Peripheral blood mononuclear cell (primary cell): ENCODE data around the genes SCFD2 and KDR.

- PRO-cap, 8 experiments, result no peak in any of the 8 experiments
Measured at GRCh38 chr4:52718007-52718768, 33.0 kb downstream of the ERVMER34-1 start.

- PRO-cap, 8 experiments, result no peak in any of the 8 experiments
Measured at GRCh38 chr4:52862387-52863053, 403 bp downstream of the RASL11B start.

DNA sequence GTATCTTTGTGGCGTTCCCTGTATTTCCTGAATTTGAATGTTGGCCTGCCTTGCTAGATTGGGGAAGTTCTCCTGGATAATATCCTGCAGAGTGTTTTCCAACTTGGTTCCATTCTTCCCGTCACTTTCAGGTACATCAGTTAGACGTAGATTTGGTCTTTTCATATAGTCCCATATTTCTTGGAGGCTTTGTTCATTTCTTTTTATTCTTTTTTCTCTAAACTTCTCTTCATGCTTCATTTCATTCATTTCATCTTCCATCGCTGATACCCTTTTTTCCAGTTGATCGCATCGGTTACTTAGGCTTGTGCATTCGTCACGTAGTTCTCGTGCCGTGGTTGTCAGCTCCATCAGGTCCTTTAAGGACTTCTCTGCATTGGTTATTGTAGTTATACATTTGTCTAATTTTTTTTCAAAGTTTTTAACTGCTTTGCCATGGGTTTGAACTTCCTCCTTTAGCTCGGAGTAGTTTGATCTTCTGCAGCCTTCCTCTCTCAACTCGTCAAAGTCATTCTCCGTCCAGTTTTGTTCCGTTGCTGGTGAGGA is 37.6 kb downstream of the RASL11B start:
- PRO-cap, 8 experiments, result no peak in any of the 8 experiments

DNA sequence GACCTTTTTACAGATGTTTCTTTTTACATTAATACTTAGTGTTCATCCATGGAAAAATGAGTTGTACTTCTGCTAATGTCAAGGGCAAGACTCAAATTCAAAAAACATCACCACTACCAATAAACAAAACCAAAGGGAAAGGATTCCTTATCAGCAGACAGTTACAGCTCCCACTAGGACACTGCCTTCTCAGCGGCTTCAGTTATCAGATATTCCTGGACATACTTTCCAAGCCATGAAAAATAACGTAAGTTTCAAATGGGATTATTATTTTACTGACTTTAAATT is 83.3 kb downstream of the RASL11B start:
- PRO-cap, 8 experiments, result no peak in any of the 8 experiments

DNA sequence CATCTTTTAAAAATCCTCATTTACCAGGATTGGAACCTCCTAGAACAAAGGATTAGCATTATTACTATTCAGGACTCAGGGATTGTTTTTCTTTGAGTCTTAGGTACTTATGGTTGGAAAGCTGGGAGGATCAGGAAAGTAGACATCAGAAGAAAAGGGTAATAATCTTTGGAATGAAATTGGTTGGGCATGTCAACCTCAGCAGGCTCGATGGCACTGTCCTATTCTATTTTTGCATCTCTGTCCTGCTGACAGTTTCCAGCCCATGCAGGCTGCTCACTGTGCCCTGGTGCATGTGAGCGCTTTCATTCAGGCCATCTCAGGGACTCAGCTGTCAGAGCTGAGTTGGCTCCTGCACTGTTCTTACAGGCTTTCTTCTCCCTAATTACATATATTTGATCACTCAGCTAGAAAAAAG is 84.6 kb downstream of the RASL11B start:
- PRO-cap, 8 experiments, result no peak in any of the 8 experiments

DNA sequence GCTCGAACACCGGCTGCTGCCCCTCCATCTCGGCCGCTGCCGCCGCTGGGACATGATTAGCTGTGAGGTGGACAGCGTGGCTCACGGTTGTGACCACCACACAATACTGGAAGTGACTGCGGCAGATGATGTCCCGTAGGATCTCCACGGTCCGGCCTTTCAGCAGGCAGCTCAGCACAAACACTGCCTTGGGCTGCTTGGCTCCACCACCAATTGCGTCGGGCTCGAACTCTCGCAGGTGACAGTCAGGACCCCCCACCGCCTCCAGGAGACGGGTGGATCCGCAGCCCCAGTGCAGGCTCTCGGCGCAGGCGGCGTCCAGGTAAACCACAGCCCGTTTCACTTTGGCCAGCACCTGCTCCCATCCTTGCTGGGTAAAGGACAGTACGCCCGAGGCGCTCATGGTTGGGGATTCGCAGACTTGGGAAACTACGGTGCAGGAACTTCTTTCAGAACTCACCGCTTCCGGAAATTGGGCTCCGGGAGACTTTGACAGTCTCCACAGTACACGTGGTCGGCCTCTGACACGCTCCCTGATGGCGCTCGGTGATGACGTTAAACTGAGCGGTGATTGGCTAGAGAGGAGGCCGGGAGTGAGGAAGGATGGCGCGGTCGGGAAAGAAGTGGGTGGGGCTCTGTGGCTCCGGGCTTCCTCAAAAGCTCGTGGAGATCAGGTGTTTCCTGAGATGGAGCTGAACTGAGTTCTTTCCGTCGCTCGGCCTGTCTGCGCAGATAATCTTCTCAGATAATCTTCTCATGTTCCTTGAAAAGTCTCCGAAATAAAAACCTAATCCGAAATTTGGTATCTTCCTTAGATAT is at the start of gene SCFD2:
SCFD2 (minus strand) TSS at position 523 of the 819 bp plus-strand sequence.
- PRO-cap, 8 experiments, result peak in 8 of 8 experiments; most common plus-strand start position 684 of the sequence (in 2); most common minus-strand start position 458 of the sequence (in 3)

- PRO-cap, 8 experiments, result no peak in any of the 8 experiments
Measured at GRCh38 chr4:53459125-53459899, 81.9 kb downstream of the FIP1L1 start.

DNA sequence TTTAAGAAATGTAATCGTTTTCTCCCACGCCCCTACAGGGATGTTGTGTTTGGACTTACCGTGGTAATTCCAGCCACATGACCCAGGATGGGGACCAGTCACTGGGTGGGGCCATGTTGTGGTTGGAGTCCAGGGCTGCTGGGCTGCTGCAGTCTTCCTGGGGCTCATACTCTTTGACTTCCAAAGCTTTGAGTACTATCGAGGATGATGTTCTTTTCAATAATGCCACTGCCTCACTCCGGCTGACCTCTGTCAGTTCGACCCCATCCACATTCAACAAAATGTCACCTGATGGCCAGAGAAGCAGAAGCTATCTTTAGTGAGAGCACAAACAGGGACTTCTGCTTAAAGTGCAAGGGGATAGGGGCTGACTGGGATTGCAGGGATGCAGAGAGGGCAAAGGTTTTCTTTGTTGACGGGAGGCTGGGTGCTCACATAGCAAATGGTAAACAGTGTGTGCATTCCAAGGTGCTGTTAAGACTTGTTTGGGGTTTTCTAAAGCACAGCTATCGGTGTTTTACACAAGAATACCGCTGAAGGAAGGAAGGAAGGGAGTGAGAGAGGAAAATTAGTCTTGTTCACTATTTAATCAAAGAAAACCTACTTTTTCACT is 99.4 kb downstream of the FIP1L1 start:
- PRO-cap, 8 experiments, result no peak in any of the 8 experiments

- PRO-cap, 8 experiments, result no peak in any of the 8 experiments
Measured at GRCh38 chr4:53564330-53564764, 26.9 kb downstream of the LNX1 start.

GRCh38 chr4:53702339-53703311 is 111.3 kb upstream of the LNX1 start:
- PRO-cap, 8 experiments, result no peak in any of the 8 experiments

DNA sequence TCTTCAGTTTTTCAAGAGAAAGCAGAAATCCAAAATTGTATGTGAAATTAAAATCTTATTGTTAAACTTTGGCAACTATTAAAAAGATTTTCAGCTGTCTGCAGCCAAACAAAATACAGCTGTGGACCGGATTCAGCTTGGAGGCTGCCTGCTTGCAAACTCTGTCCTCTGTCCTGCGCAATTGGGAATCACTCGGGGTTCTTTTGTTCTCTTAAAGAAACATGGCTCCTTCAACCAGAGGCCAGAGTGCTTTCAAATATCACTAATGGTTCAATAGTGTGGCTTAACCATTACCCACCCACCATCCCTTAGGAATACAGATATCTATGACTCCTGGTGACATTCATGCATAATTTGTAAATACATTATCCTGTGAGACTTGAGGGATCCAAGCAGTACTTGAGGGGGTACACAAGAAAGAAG is 201.2 kb downstream of the CHIC2 start:
- PRO-cap, 8 experiments, result no peak in any of the 8 experiments

DNA sequence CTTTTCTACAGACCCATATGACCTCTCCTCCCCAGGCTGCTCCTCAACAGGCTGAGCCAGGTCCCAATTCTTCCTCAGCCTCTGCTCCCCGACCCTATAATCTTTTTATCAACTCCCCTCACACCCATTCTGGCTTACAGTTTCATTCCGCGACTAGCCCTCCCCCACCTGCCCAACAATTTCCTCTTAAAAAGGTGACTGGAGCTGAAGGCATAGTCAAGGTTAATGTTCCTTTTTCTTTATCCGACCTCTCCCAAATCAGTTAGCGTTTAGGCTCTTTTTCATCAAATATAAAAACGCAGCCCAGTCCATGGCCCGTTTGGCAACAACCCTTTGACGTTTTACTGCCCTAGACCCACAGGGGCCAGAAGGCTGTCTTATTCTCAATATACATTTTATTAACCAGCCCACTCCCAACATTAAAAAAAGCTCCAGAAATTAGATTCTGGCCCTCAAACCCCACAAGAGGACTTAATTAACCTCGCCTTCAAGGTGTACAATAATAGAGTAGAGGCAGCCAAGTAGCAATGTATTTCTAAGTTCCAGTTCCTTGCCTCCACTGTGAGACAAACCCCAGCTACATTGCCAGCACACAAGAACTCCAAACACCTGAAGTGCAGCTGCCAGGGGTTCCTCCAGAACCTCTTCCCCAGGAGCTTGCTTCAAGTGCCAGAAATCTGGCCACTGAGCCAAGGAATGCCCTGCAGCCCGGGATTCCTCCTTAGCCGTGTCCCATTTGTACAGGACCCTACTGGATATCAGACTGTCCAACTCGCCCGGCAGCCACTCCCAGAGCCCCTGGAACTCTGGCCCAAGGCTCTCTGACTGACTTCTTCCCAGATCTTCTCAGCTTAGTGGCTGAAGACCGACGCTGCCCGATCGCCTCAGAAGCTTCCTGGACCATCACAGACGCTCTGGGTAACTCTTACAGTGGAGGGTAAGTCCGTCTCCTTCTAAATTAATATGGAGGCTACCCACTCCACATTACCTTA is 42.7 kb downstream of the CHIC2 start:
- PRO-cap, 8 experiments, result no peak in any of the 8 experiments

DNA sequence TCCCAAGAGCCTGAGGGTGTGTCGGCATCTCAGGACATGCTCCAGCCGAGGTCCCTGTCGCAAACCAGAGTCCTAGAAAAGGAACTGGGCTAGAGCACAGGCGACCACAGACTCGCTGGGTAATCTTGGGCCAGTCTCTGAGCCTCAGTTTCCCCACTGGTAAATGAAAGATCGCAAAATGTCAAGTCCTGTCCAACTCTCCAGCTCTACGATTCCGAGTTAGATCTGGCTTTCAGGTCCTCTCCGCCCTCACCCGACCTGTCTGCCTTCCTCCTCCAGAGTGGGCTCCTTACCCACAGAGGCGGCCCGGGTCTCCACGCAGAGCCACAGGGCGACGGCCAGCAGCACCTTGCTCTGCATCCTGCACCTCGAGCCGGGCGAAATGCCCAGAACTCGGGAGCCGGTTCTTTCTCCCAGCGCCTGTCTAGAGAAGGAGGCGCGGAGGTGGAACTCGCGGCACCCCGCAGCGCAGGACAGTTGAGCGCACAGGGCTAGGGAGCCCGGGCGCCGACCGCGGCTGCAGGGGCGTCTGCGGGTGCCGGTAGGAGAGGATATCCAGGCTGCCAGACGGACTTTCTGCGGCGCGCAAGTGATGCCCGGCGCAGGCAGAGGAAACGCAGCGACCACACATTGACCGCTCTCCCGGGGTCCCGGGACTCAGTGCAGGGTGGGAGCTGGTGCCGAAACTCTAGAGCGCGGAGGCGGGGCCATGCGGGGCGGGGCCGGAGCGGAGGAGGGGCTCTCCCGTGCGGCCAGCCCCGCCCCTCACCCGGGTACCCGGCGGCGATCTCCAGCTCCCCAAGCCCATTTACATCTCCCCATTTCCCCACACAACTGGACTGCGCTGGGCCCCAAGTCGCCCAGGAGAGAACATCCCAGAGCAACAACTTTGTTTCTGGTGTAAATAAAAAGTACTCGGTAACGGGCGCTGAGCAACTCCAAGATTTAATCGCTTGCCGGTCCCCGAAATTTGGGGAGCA is at the start of gene KDR:
KDR (minus strand) TSS at position 662 of the 980 bp plus-strand sequence.
- PRO-cap, 8 experiments, result no peak in any of the 8 experiments

DNA sequence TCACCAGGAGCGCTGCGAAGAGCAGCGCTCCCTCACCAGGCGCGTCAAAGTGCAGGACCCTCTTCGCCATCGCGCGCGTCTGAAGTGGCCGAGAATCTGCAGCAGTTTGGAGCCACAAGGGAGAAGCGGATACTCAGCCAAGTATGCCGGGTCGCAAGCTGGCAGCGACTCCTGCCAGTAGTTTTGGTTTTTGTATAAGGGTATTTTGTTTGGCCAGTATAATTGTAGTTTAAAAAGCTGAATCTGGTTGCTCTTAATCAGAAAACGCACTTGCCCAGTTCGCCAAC is 462 bp upstream of the KDR start:
- PRO-cap, 8 experiments, result no peak in any of the 8 experiments

DNA sequence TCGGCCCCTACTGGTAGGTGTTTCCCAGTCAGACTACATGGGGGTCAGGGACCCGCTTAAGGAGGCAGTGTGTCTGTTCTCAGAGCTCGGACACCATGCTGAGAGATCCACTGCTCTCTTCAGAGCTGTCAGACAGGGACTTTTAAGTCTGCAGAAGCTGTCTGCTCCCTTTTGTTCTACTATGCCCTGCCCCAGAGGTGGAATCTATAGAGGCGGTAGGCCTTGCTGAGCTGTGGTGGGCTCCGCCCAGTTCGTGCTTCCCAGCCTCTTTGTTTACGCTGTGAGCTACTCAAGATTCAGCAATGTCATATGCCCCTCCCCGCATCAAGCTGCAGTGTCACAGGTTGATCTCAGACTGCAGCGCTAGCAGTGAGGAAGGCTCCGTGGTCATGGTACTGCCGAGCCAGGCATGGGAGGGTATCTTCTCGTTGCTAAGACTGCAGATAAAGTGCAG is 44.2 kb upstream of the KDR start:
- PRO-cap, 8 experiments, result no peak in any of the 8 experiments

GRCh38 chr4:55396682-55397474 is 1.1 kb downstream of the TMEM165 start:
- PRO-cap, 8 experiments, result no peak in any of the 8 experiments

- PRO-cap, 8 experiments, result no peak in any of the 8 experiments
Measured at GRCh38 chr4:55407451-55408313, 11.9 kb downstream of the TMEM165 start.

DNA sequence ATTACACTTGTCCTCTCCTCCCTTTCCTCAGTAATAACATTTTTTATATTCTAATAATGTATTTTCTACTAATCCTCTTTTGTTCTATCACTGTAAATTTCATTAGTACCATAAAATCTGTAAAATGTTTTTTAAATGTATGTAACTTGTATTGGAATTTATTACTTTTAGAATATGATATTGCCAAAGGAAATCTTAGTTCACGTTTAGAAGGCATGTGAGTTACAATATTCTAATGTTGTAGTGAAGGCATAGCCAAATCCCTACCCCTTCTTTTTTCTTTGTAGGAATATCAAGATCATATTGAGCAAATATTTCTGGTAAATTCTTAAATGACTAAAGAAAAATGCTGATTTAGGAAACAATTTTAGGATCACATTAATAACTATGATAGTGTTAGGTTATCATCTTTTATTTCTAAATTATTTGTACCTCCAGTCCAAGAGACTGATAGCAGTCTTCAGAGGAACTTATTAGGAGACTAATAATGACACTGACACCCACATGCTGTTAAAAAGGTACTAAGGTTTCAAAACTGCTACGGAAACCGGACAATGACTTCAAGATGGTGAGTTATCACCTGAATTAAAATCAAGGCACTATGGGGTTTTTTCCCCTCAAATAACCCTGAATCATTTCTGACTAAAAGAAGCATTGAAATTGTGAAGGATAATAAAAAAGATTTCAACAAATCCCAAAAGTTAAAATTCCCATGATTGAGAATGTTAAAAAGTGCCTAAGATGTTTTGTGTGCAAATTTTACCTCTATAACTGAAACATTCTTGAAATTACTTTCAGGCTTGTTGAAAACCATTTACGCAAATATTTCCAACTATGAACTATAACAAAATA is 38.1 kb downstream of the TMEM165 start:
- PRO-cap, 8 experiments, result no peak in any of the 8 experiments

- PRO-cap, 8 experiments, result peak in 8 of 8 experiments; most common plus-strand start chr4:55546169 (in 8); most common minus-strand start chr4:55545909 (in 5)
Measured at GRCh38 chr4:55545470-55546244, 1.1 kb downstream of the CLOCK start.

DNA sequence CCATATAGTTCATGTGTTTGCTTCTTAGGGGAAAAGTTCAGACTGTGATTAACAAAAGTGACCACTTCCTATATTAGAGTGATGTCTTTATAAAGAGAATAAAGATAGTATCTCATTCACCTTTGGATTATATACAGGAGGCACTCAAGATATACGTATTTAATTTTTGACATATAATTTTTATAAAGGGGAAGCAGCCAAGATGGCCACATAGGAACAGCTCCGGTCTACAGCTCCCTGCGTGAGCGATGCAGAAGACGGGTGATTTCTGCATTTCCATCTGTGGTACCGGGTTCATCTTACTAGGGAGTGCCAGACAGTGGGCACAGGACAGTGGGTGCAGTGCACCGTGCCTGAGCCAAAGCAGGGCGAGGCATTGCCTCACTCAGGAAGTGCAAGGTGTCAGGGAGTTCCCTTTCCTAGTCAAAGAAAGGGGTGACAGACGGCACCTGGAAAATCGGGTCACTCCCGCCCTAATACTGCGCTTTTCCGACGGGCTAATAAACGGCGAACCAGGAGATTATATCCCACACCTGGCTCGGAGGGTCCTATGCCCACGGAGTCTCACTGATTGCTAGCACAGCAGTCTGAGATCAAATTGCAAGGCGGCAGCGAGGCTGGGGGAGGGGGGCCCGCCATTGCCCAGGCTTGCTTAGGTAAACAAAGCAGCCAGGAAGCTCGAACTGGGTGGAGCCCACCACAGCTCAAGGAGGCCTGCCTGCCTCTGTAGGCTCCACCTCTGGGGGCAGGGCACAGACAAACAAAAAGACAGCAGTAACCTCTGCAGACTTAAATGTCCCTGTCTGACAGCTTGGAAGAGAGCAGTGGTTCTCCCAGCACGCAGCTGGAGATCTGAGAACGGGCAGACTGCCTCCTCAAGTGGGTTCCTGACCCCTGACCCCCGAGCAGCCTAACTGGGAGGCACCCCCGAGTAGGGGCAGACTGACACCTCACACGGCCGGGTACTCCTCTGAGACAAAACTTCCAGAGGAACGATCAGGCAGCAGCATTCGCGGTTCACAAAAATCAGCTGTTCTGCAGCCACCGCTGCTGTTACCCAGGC is 11.6 kb upstream of the EXOC1 start:
- PRO-cap, 8 experiments, result no peak in any of the 8 experiments